ENCODE data around the gene CDKN2B.

DNA sequence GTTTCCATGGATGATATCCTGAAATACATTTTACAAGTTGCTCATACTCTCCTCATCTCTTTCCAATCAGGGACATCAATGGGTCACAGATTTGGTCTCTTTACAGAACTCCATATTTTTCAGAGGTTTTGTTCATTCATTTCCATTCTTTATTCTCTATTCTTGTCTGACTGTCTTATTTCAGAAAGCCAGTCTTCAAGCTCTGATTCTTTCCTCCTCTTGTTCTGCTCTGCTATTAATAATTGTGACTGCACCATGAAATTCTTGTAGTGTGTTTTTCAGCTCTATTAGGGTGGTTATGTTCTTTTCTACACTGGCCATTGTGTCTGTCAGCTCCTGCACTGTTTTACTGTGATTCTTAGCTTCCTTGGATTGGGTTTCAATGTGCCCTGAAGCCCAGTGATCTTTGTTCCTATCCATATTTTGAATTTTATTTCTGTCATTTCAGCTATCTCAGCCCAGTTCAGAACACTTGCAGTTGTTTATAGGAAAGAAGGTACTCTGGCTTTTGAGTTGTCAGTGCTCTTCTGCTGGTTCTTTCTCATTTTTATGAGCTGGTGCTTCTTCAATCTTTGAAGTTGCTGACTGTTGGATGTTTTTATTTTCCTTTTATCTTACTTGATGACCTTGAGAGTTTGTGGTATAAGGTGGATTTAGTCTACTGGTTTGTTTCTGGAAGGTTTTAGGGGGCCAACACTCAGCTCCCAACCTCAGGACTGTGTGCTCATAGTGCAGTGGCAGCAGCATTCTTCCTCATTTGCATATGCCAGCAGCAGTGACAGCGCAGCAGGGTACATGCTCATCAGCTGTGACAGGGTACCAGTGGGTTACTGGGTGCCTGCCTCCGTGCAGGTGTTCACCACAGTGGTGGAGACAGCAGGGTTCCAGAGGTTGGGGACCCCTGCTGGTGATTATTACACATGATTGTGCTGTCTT lies 45.1 kb upstream of the IFNE start:
- CAGE, long polyA plus RNA: no peak
- RRBS: no CpG with 5 or more reads among the region's 2 CpGs

GRCh38 chr9:21994217-21994496 lies 14.9 kb downstream of the CDKN2B start:
- CAGE, long polyA plus RNA: start-site peak on the minus strand at chr9:21994255-21994462, 3,178 and 2,753 reads in 2 replicates
- RRBS: no CpG with 5 or more reads among the region's 32 CpGs

GRCh38 chr9:22009039-22009663 lies at the start of gene CDKN2B:
TSS of gene CDKN2B (minus strand) at chr9:22009305.
- CAGE, long polyA plus RNA: no peak
- RRBS: 2% methylated on average over 12 of the region's 49 CpGs

GRCh38 chr9:22039159-22039468 lies 30.0 kb upstream of the CDKN2B start:
- CAGE, long polyA plus RNA: no peak
- RRBS: no CpG with 5 or more reads among the region's 4 CpGs

GRCh38 chr9:22103159-22103856 lies 94.2 kb upstream of the CDKN2B start:
- CAGE, long polyA plus RNA: no peak
- RRBS: no CpG with 5 or more reads among the region's 4 CpGs

- CAGE, long polyA plus RNA: no peak
- RRBS: no CpG with 5 or more reads among the region's 3 CpGs
Observed at GRCh38 chr9:22109004-22109469, 99.9 kb upstream of the CDKN2B start.

DNA sequence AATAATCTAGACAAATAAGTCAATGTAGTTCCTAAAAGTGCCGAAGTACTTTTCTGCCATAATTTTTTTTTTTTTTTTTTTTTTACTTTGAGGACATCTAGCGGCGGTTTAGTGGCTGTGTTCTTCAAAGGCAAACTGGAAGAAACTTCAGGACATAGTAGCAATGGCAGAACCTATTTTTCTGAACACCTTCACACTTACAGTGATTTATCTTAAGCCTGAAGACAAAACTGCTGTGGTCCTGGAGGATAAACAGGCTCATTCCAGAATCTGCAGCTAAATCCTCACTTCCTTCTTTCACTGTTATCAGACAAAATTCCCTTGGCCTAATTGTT lies 207.6 kb upstream of the DMRTA1 start:
- CAGE, long polyA plus RNA: no peak
- RRBS: no CpG with 5 or more reads among the region's 3 CpGs

DNA sequence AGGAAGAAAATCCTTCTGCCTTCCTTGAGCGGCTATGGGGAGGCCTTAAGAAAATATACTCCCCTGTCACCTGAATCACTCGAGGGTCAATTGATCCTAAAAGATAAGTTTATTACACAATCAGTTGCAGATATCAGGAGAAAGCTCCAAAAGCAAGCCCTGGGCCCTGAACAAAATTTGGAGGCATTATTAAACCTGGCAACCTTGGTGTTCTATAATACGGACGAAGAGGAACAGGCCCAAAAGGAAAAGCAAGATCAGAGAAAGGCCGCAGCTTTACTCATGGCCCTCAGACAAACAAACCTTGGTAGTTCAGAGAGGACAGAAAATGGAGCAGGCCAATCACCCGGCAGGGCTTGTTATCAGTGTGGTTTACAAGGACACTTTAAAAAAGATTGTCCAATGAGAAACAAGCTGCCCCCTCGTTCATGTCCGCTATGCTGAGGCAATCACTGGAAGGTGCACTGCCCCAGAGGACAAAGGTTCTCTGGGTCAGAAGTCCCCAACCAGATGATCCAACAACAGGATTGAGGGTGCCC lies 9.3 kb upstream of the DMRTA1 start:
- CAGE, long polyA plus RNA: no peak
- RRBS: no CpG with 5 or more reads among the region's 8 CpGs

GRCh38 chr9:22820668-22820961 lies 374.0 kb downstream of the DMRTA1 start:
- CAGE, long polyA plus RNA: no peak
- RRBS: no CpG with 5 or more reads among the region's 8 CpGs

DNA sequence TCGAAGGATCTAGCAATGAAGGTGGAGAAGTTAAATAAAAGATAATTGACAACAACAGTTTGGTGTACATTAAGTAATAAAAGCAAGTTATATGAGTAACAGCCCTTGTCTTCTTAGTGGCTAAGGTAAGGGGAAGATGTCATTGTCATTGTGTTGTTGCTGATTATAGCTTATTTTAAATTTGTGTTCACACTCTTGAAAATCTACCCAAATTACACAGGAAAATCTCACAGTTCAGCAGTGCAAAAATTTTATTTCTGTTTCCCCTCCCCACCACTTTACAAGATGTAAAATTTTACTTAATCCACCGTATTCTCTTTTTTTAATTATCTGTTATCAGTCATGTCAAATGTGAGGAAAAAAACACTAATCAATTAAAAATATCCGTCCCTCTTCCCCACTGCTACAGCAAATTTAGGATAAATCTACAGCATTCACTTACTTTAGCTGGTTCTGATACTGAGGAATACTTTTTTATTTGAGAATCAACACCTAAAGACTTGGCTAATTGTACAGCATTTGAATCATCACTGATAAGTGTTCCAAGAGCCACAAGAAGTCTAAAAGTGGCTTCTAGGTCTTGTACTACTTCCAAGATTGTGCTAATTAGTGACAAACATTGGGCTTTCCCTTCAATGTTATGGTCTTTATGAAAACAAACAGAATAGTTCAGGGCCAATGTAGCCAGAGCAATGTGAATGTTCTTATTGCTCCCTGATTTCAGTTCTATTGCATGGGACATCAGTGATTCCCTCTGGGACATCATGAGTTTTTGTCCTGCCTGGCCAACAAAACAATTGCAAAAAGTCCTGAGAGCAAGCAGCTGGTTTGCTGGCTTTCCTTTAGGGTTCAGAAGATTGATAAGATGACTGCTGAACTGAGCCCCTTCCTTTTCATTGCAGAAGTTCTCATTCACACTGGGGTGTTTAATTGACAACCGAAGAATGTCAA lies 12.8 kb upstream of the CAAP1 start:
- CAGE, long polyA plus RNA: no peak
- RRBS: no CpG with 5 or more reads among the region's 4 CpGs

GRCh38 chr9:26936253-26936838 lies 10.7 kb downstream of the PLAA start:
- CAGE, long polyA plus RNA: no peak
- RRBS: 89% methylated on average over 1 of the region's 5 CpGs

- CAGE, long polyA plus RNA: no peak
- RRBS: no CpG with 5 or more reads among the region's 10 CpGs
Observed at GRCh38 chr9:27536919-27537789, 7.5 kb upstream of the MOB3B start.

DNA sequence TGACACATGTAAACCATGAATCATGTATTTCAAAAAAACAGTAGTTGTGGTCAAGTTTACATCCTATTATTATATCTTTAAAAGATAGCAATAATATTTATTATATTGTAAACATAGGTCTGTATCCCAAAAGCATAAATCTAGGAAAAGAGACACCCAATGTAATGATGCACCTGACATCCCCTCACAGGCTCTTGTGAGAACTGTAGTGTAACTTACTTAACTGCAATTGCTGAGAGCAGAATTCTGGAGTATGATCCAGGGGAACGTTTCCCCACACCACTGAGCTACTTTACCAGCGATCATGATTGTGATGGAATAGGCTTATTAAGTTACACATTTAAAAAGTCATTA lies 18.3 kb upstream of the MOB3B start:
- CAGE, long polyA plus RNA: no peak
- RRBS: no CpG with 5 or more reads among the region's 2 CpGs

- CAGE, long polyA plus RNA: no peak
- RRBS: no CpG with 5 or more reads among the region's 36 CpGs
Observed at GRCh38 chr9:27690256-27691275, 117.3 kb upstream of the C9orf72 start.

GRCh38 chr9:32404341-32404724 lies 19.9 kb downstream of the ACO1 start:
- CAGE, long polyA plus RNA: no peak
- RRBS: no CpG with 5 or more reads among the region's 3 CpGs

DNA sequence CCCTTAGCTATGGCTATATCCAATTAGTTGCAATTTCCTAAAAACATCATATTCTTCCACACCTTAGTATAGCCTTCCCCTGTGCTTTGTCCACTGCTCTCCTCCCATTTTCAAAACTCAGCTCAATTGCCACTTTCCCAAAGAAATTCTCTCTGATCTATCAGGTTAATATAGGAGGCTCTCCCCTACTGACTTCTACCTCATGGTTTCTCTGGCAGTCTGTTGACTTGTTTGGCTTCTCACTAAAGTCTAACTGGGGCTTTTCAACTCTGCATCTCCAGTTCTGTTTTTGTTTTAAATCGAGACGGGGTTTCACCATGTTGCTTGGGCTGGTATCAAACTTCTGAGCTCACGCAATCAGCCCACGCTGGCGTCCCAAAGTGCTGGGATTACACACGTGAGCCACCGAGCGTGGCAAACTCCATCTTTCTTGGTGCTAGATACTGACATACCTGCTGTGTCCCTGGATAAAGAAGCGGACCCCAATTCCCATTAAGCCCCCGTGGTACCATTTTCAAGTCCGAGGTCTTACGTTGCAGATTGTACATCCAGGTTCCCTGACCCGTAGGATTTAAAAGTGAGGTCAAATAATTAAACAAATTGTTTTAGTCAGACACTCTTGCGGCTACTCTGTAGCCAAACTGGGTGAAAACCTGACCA lies 1.0 kb upstream of the DNAJA1 start:
- CAGE, long polyA plus RNA: no peak
- RRBS: no CpG with 5 or more reads among the region's 14 CpGs

DNA sequence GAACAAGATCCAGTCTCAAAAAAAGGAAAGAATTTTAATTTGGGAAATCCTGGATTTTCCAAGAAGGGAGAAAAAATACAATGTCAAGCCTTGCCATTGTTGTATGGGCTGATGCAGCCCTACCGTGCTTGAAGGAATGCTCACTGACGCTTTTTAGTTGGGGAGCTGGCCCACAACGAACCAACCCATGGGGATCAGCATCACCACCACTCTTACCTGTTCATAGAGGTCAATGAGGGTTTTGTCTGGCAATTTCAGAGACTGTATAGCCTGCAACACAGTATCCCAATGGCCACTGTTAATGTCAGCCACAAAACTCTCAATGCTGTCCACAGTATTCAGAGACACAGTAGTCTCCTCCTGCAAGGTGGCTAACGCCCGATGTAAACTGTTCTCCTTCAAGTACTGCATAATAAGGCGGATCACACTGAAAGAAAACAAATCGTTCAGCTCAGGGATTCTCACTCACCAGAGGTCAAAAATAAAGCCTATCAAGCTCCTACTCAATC lies 3.0 kb downstream of the SMU1 start:
- CAGE, long polyA plus RNA: no peak
- RRBS: no CpG with 5 or more reads among the region's 7 CpGs

DNA sequence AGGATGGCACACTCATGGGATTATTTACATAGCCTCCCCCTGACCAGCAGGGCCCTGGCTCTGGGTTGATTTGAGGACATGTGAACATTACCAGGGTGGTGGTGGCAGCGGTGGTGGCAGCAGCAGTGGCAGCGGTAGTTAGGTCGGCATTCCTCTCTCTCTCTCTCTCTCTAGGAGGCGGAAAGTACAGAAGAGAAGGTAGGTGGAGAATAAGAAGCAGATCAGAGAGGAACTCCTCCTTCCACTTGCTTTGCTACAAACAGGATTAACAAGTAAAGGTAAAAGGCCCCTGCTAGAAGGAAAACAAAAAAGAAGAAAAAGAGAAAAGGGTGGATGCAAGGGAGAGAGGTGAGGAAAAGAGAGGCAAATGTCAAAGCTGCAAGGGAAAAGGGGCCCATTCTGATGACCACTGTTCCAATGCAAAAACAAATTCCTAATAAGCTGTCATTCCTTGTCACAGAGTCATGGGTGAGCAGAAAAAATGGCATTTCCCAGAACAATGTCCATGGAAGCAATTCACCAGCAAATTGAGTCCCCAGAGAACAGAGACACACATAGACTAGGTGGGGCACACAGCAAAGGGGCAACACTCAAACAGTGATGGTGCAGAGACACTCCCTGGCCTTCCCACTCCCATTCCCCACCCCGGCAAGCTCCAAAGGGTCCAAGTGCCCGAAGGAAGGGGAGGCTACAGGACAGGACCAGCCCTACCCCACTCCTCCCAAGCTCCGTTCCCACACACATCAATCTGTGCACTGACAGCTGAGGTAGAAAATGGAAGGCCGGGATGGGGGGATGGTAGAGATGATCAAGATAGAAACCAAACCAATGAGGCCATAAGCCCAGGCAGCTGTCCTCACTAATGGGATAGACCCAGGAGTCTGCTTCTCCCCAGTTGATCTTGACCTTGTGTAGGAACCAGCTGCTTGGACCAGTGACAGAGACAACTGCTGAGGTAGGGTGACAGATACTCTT lies 38.9 kb downstream of the B4GALT1 start:
- CAGE, long polyA plus RNA: no peak
- RRBS: no CpG with 5 or more reads among the region's 8 CpGs

DNA sequence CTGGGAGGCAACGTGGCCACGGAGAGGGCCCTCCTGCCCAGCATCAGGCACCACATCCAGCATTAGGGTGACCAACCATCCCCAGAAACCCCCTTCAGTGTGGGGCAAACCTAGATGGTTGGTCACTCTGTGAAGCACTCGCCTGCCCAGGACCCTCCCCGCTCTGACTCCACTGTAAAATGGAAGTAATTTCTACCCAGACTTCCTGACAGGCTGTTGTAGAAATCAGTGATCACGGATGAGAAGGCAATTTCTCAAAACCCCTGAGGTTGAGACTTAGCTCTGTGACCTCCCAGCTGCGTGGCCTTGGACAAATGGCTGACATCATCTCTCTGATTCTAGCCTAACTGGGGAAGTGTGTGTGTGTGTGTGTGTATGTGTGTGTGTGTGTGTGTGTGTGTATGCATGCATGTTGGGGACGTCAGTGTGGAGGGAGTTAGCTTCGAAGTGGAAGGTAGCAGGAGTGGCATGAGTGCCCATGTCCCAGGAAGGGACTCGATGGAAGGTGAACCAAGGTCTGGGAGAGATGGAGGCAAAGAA lies 31.5 kb downstream of the B4GALT1 start:
- CAGE, long polyA plus RNA: no peak
- RRBS: no CpG with 5 or more reads among the region's 9 CpGs

DNA sequence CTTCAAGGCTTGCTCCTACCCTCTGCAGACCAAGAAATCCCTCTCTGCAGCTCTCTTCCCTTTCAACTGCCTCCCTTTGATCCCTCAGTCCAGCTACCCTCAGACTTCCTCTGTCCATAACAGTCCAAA lies 9.0 kb downstream of the B4GALT1 start:
- CAGE, long polyA plus RNA: no peak

All from osteoblast (primary cell).